Karpas-422 (cell line): ENCODE results near the gene FHIT.

- PRO-cap, result no peak
- RAMPAGE, long total RNA, result no peak
Measured at GRCh38 chr3:60010291-60010663, 960.5 kb upstream of the CFAP20DC start.

GRCh38 chr3:60467165-60467919, 783.9 kb downstream of the FHIT start:
- PRO-cap, result no peak
- RAMPAGE, long total RNA, result no peak

DNA sequence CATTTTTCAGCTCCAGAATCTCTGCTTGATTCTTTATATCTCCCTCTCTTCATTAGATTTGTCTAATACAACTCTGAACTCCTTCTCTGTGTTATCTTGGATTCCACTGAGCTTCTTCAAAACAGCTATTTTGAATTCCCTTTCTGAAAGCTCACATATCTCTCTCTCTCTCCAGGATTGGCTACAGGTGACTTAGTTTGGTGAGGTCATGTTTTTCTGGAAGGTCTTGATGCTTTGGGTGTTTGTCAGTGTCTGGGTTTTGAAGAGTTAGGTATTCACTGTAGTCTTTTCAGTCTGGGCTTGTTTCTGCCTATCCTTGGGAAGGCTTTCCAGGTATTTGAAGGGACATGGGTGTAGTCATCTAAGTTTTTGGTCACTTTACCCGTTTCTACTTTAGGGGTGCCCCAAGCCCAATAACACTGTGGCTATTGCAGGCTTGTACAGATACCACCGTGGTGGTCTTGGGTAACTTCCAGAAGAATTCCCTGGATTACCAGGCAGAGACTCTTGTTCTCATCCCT, 781.7 kb downstream of the FHIT start:
- PRO-cap, result no peak
- RAMPAGE, long total RNA, result no peak

DNA sequence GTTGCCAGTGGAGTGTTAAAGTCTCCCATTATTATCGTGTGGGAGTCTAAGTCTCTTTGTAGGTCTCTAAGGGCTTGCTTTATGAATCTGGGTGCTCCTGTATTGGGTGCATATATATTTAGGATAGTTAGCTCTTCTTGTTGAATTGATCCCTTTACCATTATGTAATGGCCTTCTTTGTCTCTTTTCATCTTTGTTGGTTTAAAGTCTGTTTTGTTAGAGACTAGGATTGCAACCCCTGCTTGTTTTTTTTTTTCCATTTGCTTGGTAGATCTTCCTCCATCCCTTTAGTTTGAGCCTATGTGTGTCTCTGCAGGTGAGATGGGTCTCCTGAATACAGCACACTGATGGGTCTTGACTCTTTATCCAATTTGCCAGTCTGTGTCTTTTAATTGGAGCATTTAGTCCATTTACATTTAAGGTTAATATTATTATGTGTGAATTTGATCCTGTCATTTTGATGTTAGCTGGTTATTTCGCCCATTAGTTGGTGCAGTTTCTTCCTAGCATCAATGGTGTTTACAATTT, 287.2 kb downstream of the FHIT start:
- PRO-cap, result no peak
- RAMPAGE, long total RNA, result no peak

DNA sequence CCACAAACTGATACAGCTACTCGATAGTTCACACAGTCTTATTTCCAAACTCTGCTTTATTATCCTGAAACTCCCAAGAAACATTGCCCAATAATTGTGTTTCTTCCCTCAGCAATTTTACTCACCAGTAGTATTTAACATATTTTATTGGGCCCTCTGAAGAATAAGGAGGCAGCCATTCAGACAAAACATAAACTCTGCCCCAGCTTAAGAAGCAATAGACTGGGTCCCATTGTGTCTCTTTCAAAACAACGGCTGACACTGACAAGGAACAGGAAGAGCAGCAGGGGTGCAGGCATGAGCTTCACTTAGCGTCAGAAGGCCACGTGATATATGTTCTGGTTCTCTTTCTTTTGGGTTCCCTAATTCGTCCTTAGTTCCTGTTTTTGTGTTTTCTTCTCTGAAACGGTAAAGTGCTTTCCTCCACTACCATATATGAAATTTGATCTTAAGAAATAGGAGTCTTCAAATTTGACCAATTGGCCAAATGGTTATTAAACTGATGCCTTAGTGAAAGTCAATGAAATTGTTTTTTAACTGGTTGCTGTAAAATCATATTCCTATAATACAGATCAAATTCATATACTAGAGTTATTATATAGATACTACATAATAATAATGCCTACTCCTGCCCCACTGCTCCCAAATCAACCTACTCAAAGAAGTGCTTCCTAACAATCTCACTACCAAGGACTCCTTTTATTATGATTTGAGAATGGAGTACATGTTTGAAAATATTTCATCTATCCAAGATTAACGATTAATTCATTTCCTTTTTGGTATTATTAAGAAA, 242.1 kb downstream of the FHIT start:
- PRO-cap, result no peak
- RAMPAGE, long total RNA, result no peak

DNA sequence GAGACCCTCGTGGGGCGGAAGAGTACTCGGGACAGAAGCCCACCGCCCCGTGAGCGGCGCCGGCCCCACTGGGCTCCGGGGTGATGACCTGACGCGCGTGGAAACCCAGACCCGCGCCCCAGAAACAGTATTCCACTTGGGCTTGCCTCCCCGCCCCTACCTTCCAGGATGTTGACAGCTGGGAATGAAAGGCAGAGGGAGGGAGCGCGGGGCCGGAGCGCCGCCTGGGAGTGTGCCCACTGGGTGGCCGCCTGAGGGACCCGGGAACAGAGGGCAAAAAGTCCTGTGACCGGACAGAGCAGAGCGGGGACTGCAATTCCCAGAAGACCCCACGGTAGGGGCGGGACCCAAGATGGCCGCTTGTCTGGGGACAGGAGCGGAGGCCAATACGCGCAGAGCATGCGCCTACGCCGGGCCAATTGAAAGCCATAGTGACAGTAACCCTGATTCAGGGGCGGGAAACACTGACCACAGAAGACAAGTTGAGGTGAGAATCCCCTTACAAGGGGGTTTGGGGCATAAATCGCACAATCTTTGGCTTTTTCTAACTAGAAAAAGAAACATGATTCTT, at the start of gene FHIT:
TSS of gene FHIT (minus strand) at position 312 of the 571 bp plus-strand sequence.
- PRO-cap, result no peak
- RAMPAGE, long total RNA, result no peak

DNA sequence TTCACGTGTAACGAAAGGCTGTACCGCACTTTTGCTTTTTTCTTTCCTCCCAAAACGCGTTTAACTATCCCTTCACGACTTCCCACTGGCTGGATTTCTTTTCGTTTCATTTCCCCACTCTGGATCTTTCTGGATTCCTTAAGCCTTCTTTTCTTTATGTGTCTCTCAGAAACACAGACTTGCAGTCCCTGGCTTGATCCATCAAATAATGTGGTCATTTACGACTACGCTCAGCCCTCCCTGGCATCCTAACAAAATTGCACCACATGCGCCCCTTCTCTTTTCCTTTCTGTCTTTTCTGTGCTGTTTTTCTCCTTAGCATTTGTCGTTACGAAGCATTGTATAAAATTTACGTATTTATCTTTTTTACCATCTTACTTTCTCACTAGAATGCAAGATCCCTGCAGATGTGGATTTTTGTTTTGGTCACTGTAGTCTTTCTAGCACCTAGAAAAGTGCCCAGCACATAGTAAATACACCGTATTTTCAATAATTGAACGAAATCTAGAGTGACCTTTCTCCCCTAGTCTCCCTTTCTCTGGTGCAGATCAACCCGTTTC, 540 bp upstream of the FHIT start:
- PRO-cap, result no peak
- RAMPAGE, long total RNA, result no peak

GRCh38 chr3:61688151-61688720, 126.9 kb downstream of the PTPRG start:
- PRO-cap, result no peak
- RAMPAGE, long total RNA, result no peak

DNA sequence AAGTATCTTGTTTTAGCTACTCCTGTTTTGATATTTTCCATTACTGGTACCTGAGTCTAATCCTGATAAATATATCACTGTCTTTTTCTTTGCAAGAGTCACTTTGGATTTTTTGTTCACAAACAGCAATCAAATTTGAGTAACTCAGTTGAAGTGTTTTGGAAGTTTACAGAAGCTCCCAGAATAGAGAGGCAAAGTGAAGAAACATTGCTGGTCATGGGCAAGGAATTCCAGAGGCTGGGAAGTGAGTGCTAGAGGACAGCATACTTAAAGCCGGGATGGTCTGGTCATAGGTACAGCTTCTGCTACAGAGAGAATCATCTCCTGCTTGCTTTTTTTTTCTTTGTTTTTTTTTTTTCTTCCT, 153.4 kb downstream of the PTPRG start:
- PRO-cap, result no peak
- RAMPAGE, long total RNA, result no peak

GRCh38 chr3:61847748-61848531, 286.6 kb downstream of the PTPRG start:
- PRO-cap, result no peak
- RAMPAGE, long total RNA, result no peak

GRCh38 chr3:62325991-62326441, 7.2 kb downstream of the C3orf14 start:
- PRO-cap, result no peak
- RAMPAGE, long total RNA, result no peak

- PRO-cap, result no peak
- RAMPAGE, long total RNA, result no peak
Measured at GRCh38 chr3:63908192-63908544, 44.5 kb downstream of the ATXN7 start.

- PRO-cap, result no peak
- RAMPAGE, long total RNA, result no peak
Measured at GRCh38 chr3:63924110-63924991, 60.7 kb downstream of the ATXN7 start.

GRCh38 chr3:64013162-64013756, 10.0 kb downstream of the PSMD6 start:
- PRO-cap, result no peak
- RAMPAGE, long total RNA, result no peak

DNA sequence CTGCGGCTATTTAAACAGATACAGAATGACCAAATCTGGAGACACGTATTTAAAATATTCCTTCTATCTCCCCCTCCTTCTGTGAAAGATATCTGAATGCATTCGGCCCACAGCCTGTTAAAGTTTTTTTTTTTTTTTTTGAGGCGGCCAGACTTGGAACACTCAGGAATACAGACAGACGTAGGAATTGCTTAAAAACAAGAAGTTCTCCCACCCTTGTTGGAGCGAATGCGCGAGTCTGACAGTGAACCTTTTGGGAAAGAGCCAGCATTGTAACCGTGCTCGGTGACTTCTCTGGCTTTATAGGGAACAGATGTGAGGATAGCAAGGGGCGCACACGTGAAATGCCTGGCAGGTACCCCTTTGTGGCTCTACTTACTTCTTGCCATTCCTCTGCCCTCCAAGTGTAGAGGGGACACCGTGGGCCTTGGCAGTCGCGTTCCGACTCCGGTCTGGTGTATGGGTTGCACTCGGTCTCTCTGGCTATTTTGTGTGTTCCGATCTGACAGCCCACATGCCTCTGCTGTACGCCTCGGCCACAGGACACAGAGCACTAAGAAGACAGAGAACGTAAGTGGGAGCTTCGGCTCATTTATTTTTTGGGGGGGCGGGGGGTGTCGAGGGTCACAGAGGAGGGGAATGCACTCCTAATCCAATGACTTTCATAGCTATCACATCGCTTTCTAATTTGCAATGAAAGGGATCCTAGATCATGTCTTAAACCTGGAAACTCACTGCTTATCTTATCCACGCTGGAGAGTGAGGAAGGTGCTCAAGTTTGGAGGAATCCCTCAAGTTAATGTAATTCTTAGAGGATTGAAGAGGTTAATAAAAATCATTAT, 126.4 kb downstream of the ADAMTS9 start:
- PRO-cap, result no peak
- RAMPAGE, long total RNA, result no peak

DNA sequence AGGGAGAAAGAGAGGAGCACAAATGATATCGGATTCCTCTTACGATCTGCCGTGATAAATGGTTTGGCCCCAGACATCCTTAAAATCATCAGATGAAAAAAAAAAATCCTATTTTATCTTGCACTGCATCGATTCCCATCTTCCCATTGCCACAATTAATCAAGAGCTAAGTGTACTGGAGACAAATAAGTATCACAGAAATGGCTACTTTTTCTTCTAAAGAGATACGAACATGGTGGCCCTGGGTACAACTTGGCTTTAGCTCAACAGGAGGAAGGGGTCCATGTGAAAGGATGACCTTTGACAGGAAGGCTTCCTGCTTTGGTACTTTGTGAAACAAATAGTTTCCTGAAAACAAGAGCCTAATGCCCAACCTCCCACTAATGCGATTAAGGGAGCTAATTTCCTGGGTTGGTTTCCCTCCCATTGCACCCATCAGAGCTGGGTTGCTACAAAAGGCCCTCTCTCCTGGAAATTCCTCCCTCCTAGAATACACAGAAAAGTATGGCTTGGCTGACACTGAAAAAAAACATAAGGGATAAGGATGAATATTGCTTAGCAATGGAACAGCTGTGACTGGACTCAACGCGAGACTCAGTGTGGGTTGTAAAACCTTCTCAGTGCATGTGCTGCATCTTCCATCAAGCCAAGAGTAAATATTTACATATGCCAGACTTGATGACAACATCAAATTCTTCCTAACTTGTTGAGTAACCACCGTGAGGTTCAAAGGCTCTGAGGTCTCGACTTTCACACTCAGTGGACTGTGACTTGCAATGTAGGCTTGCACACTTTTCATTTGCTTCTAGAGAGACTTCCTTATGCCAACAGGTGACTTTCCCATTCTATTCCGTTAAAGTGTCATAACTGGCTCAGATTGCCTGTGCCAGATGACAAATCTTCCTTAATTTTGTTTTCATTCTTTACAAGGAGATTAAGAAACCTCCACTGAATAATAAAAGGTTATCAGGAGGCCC, 60.2 kb downstream of the ADAMTS9 start:
- PRO-cap, result no peak
- RAMPAGE, long total RNA, result no peak

DNA sequence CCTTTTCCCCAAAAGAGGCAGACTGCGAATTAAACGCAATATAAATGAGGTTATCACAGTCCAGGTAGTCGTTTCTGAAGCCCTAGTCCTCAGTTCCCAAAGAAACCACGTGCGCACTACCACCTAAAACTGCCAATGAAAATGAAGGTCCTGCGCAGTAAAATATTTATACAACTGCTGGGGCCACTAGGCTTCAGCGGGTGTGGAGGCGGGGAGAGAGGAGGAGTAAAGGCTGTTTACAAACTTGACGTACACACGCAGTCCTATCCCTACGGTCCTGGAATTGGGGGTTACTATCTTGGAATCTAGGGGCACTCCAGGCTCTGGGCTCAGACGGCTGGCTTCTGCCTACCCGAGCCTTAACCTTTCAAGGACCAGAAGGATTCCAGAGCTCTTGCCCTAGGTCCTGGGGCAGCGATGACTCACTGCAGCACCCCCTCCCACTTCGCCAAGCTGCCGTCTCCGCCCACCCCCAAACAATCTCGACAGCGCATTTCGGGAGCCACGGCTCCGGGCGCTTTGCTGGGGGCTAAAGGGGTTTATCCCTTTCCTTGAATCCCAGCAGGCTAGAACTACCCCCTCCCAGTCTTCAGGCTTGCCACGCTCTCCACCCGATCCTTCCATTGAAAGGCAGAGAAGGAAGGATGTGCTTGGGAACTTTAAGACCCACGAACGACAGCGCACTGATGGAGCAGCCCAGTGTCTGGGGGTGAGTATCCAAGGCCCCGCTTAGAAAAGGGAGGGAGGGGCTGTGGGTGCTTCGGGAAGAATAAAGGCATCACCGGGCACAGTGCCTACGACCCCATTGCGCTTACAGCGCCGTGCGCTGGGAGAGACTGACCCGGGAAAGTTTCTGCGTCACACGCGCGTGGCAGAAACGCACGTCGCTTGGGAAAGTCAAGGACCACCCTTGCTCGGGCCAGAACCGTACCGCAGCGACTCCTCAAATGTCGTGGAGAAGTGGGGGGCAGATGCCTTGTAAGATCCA, 2.9 kb downstream of the ADAMTS9 start:
- PRO-cap, result no peak
- RAMPAGE, long total RNA, result no peak

DNA sequence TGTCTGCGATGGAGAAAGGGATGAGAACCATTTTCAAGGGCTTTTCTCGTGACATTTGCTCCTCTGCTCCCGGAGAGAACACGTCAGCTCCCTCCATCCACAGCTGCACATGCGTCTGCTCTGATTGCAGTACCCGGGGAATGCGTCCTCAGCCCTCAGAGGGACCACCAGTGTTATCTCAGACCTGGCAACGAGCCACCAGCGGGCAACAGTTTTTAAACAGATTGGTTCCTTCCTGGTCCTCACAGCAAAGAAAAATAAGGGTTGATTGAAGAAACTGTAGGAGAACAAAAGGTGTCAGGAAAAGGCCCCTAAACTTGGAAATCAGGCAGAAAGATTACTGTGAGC, 202.2 kb upstream of the ADAMTS9 start:
- PRO-cap, result no peak
- RAMPAGE, long total RNA, result no peak

DNA sequence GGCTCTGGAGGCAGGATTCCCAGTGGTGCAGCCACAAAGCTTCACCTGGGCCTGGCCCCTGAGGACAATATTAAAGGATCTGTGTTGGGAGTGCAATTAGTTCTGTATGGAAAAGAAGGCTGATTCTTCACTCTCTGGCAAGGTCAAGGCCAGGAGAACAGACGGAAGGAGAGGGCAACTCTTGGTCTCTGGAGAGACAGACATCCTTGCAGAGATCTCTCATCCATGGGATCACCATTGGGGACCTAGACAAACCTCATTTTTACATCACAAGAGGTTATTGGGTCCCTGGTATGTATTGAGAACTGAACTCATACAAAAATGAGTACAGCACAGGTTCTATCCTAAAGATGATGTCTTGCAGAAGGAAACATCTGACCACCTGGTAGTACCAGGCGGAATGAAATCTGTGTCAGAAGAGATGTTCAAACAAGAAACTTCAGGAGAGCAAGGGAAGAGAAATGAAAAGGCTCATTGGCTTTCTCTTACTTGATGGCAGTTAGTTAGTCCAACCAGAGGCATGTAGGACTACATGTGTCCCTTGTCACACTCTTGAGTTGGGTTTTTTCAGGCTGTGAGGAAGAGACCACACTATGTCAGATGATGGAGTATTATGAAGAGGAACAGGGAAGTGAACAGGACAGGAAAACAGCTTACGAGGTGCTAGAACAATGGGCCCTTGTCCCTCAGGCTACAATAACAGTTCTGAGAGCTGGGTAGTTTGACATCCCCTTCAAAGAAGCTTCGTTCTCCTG, 238.2 kb upstream of the ADAMTS9 start:
- PRO-cap, result no peak
- RAMPAGE, long total RNA, result no peak

DNA sequence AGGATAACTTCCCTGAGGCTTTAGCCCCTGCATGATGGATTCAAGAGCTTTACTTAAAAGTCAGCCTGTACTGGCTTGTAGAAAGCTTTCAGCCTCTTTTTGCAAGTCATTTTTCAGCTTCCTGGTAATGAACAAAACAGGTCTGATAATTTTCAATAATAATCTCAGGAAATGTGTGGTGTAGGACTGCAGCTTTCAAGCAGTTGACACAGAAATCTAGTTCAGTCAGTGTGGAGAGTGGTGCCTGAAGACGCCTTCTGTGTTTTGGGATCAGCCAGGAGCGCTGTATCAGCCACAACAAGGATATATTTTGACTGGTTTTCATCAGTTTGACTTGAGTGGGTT, 332.4 kb upstream of the ADAMTS9 start:
- PRO-cap, result no peak
- RAMPAGE, long total RNA, result no peak